ENCODE measurements around a stretch of chr15.

DNA sequence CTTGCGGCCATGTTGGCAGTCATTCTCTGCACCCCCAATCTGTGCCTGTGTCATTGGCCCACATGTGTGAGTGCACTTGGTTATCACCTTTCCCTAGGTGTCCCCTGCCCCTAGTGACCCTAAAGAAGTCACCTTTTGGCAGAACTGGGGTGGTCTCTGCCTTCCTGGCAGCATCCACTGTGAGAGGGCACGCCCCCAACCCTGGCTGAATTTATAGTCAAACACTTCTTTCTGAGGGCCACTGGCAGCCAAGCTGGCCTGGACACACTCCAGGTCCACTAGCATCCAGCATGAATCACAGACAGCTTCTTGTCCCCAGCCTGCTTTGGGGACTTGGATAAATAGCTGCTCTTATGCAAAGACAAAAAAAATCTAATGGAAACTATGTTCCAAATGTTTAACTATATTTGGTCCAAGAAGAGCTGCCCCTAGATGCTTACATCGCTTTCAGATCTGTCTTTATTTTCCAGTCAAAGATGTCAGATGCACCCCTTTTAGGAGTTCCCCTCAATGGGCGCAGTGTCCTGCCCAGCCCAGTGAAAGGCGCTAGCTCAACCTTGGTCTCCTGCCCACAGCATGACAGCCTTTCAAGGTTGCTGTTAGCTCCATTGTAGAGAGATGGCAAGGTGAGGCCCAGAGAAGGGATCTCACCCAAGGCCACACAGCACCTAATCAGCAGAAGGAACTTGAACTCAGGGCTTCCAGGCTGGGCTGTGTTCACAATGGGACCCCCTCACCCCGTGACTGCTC lies 7.0 kb downstream of the RASL12 start:
- RRBS = no CpG with 5 or more reads among the region's 6 CpGs

DNA sequence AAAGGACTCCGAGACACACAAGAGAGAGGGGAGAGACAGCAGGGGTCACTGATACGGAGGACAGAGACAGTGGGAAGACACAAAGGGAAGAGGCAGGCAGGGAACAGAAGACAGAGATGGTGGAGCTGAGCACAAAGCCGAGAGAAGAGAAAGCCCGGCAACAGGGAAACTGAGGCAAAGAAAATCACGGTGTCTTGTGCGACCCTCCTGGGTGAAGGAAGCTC lies 472 bp downstream of the RASL12 start:
- RRBS = no CpG with 5 or more reads among the region's 6 CpGs

DNA sequence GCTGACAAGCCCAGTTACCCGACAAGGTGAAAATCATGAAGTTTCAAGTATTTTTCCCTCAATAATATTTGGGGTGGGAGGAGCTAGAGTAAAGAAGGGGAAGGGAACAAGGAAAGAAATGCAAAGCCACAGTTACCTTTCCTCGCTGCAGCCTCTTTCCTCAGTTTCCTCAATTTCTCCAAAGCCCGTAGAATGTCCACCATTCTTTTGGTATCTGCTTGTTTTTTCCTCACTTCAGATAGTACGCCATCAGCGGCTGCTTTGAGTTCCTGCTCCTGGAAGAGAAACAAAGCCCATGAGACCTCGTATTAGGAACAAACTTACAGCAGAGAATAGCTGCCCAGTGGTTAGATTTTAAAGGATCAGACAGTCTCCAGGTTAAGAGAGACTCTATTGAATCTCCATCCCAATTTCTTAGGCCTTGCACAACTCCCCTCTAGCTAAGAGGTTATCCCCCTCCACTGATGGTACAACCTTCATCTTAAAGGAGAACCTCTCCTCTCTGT lies 4.7 kb downstream of the PDCD7 start:
- RRBS = no CpG with 5 or more reads among the region's 6 CpGs

GRCh38 chr15:65130856-65131355 lies 2.7 kb downstream of the PDCD7 start:
- RRBS = no CpG with 5 or more reads among the region's 6 CpGs

- RRBS = no CpG with 5 or more reads among the region's 13 CpGs
These were observed 8.3 kb upstream of the PARP16 start for GRCh38 chr15:65294933-65295396.

- RRBS = no CpG with 5 or more reads among the region's 6 CpGs
These were observed 12.6 kb downstream of the IGDCC3 start for GRCh38 chr15:65364988-65365774.

DNA sequence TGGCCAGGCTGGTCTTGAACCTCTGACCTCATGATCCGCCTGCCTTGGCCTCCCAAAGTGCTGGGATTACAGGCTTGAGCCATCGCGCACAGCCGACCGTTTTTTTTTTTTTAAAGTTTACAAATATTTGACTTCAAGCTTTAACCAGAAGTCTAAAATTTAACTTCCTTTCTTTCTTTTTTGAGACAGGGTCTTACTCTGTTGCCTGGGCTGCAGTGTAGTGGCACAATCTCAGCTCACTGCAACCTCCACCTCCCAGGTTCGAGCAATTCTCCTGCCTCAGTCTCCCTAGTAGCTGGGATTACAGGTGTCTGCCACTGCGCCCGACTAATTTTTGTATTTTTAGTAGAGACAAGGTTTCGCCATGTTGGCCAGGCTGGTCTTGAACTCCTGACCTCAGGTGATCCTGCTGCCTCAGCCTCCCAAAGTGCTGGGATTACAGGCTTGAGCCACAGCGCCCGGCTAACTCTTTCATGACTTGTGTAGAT lies 39.1 kb upstream of the IGDCC4 start:
- RRBS = no CpG with 5 or more reads among the region's 11 CpGs

- RRBS = no CpG with 5 or more reads among the region's 21 CpGs
These were observed 5.0 kb downstream of the DPP8 start for GRCh38 chr15:65512063-65513376.

DNA sequence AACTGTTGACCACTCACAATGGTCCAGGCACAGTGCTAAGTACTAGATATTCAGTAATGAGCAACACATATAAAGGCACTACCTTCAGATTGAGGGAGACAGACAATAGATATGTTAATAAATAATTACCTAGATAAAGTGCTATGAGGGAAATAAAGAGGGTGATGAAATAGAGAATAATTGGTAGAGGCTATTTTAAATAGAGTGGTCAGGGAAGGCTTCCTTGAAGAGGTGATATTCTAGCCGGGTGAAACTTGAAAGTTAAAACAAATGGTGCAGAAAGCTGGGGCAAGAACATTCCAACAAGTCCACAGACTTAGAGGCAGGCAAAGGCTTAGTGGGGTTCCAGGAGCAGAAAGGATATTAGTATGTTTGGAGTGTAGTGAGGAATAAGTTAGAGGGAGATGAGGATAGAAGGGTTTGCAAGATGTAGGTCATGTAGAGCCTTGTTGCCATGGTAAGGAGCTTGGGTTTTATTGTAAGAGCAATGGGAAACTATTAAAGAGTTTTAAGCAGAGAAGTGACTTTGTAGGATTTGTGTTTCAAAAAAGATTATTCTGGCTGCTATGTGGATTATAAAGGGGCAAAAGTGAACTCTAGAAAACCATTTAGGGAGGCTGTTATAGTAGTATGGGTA lies 10.1 kb downstream of the HACD3 start:
- RRBS = no CpG with 5 or more reads among the region's 1 CpG

GRCh38 chr15:65578626-65579474 lies 32.1 kb downstream of the INTS14 start:
- RRBS = no CpG with 5 or more reads among the region's 5 CpGs

- RRBS = no CpG with 5 or more reads among the region's 9 CpGs
These were observed 3.0 kb downstream of the SLC24A1 start for GRCh38 chr15:65624534-65625310.

DNA sequence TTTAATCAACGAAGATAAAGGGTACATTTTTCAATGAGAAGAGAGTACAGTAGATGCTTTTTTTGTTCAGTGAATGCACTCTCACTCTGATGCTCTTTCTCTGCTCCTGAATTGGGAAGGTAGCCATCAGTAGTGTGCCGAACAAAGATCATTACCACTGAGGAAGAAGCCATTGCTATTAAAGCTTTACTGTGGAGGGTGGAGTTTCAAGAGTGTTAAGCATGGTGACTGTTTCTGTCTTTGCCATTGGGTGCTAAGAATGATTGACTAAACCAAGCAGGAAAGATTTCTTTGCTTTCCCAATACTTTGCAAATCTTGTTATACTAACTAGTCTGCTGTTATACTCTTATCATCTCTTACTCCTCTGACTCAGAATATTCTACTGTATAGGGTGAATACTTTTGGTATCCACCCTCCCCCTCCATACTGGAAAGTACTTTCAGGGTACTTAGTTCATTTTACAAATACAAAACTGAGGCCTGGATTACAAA lies 1.6 kb downstream of the RAB11A start:
- RRBS = no CpG with 5 or more reads among the region's 2 CpGs

- RRBS = no CpG with 5 or more reads among the region's 2 CpGs
These were observed 839 bp downstream of the MAP2K1 start for GRCh38 chr15:66387711-66387791.

DNA sequence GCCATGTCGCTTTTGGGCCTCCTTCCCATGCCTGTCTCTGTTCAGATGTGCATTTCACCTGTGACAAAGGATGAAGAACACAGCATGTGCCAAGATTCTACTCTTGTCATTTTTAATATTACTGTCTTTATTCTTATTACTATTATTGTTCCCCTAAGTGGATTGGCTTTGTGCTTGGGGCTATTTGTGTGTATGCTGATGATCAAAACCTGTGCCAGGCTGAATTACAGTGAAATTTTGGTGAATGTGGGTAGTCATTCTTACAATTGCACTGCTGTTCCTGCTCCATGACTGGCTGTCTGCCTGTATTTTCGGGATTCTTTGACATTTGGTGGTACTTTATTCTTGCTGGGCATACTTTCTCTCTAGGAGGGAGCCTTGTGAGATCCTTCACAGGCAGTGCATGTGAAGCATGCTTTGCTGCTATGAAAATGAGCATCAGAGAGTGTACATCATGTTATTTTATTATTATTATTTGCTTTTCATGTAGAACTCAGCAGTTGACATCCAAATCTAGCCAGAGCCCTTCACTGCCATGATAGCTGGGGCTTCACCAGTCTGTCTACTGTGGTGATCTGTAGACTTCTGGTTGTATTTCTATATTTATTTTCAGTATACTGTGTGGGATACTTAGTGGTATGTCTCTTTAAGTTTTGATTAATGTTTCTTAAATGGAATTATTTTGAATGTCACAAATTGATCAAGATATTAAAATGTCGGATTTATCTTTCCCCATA lies 6.7 kb downstream of the SNAPC5 start:
- RRBS = no CpG with 5 or more reads among the region's 3 CpGs

GRCh38 chr15:66733961-66734550 lies 32.0 kb downstream of the SMAD6 start:
- RRBS = 12% methylated on average over 3 of the region's 15 CpGs

- RRBS = 14% methylated on average over 2 of the region's 12 CpGs
These were observed 42.0 kb downstream of the SMAD6 start for GRCh38 chr15:66743960-66744426.

GRCh38 chr15:66746148-66746903 lies 44.3 kb downstream of the SMAD6 start:
- RRBS = no CpG with 5 or more reads among the region's 10 CpGs

DNA sequence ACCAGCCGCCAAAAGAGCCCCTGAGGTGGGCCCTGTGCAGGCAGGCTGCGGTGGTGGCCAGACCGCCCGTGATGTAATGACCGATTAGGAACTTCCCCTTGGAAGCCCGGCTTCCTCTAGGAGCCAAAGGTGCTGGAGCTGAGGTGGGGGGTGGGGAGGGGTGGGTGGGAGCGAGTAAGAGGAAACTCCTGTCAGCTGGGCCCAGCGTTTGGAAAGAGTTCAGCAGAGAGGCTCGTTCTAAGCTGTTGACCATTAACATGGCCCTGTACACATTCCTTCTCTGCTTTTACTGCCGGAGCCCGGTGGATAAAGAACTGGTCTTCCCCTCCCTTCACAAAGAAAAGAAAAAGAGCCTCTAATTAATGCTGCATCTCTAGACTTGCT lies 71.0 kb downstream of the SMAD6 start:
- RRBS = no CpG with 5 or more reads among the region's 11 CpGs

GRCh38 chr15:66938542-66938815 lies 126.9 kb upstream of the SMAD3 start:
- RRBS = no CpG with 5 or more reads among the region's 1 CpG

GRCh38 chr15:67048626-67049176 lies 16.7 kb upstream of the SMAD3 start:
- RRBS = no CpG with 5 or more reads among the region's 3 CpGs